HEK293 (cell line): ENCODE measurements around a stretch of chr18.

- PRO-cap: no peak
- RRBS, 2 experiments: no CpG with 5 or more reads among the region's 5 CpGs
Measured at GRCh38 chr18:21697844-21698259, 6.7 kb downstream of the ABHD3 start.

DNA sequence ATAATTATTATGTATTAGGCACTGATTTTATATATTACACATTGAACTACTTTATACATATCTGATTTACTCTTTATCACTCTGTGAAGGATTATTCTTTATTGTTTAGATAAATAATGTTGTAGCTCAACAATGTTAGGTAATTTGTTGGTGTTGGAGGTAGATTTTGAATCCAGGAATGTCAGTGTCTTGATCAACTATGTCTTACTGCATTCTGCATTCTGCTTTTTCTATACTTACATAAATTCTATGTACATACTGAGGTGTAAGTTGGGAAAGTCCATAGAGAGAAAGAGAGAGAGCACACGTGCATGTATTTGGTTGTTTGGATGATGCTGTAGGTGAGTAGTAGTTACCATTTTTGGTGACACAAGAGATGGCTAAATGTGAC lies 111.4 kb downstream of the MIB1 start:
- PRO-cap: no peak
- RRBS, 2 experiments: no CpG with 5 or more reads among the region's 1 CpG

GRCh38 chr18:22032748-22033090 lies 136.7 kb upstream of the GATA6 start:
- PRO-cap: no peak
- RRBS, 2 experiments: no CpG with 5 or more reads among the region's 3 CpGs

GRCh38 chr18:22164389-22164911 lies 4.9 kb upstream of the GATA6 start:
- PRO-cap: no peak
- RRBS, 2 experiments: no CpG with 5 or more reads among the region's 9 CpGs

DNA sequence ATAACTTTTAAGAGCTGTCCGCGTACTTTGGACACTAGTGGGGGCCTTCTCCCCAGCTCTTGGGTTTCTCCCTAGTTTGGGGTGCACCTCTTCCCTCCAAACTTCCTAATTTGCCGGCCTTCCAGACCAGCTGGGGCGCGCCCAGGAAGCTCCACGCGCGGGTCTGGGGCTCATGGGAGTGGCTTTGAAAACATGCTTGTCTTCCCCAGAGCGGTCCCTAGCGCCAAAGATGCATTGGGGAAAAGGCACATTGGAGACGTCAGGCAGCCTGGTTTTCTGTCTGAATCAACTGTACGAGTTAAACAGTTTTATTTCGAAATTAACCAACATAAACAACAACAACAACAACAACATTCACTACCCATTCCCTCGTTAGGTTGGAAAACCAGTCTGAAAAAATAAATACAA lies 2.8 kb upstream of the GATA6 start:
- PRO-cap: unidirectional peak, plus-strand start at position 226 of the sequence
- RRBS, 2 experiments: no CpG with 5 or more reads among the region's 14 CpGs

DNA sequence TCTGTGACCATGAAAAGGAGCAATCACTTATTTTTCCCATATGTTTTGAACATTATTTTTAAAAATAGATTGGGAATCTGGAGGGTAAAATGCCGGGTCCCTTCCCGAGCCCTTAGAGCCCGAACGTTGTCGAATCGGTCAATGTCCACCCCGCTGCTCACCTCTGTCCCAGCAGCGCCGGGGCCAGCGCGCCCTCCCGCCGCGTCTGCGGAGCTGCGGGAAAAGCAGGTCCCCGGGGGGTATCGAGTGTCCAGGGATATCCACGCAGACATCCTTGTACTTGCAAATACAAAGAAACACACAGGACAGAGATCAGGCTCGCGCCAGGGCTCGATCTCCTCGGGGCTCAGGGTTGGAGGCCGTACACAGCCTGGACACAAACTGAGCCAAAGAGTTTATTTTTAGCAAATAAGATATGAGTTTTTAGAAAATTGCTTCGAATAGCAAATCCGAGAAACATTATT lies 2.3 kb upstream of the GATA6 start:
- PRO-cap: no peak
- RRBS, 2 experiments: 34 to 93% methylated on average over 15 of the region's 26 CpGs

GRCh38 chr18:22169952-22170983 lies 879 bp downstream of the GATA6 start:
- PRO-cap: bidirectional peak, plus-strand start at chr18:22170012, minus-strand start at chr18:22169872; bidirectional peak, plus-strand start at chr18:22170490, minus-strand start at chr18:22170267; bidirectional peak, plus-strand start at chr18:22171016, minus-strand start at chr18:22170791
- RRBS, 2 experiments: under 1 to 3% methylated on average over 21 to 24 of the region's 82 CpGs

DNA sequence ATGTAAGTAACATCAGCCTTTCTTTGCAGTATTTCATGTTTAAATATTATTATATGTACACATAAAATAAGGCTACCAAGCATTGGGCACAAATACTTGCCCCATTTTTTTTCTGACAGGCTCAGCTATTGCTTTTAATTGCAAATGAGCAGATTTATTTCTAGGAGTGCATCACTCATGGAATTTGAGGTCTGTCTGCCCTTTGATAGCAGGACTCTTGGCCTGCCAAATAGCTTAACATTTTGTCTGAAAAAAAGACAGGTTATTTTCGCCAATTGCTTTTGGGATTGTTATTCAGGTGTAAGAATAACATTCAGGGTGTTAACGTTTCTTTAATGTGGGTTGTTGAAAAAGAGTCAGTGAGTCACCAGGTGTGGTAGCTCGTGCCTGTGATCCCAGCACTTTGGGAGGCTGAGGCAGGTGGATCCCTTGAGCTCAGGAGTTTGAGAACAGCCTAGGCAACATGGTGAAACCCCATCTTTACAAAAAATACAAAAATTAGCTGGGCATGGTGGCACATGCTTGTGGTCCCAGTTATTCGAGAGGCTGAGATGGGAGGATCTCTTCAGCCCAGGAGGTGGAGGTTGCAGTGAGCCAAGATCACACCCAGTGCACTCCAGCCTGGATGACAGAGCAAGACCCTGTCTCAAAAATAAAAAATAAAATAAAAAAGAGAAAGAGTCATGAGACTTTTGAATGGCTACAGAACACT lies 26.9 kb downstream of the GATA6 start:
- PRO-cap: no peak
- RRBS, 2 experiments: no CpG with 5 or more reads among the region's 4 CpGs

DNA sequence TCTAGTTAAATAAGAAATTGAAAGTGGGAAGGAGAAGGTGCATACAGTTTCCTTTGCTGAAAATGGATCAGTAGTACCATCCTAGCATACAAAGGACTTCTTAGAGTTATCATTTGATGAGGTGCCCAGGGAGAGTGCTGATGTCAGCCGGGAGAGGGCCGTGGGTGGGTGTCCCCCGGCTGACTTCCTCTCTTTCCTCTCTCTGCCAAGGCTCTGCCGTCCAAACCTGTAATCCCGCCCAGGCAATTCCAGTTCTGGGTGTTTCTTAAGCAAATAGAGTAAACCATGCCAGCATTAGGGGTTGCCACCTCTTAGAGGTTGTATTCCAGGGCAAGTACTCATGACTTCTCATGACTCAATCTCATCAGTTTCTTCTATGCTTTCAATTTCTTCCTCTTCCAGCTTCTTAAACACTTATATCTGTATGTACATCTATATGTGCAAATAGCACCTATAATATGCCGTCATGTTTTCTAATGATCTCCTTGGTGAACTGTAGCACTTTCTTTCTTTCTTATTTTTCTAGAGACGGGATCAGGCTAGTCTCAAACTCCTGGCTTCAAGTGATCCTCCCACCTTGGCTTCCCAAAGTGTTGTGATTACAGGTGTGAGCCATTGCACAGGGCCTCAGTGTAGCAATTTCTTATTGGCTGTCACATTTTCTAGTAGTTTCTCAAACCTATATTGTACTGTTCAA lies 117.3 kb downstream of the GATA6 start:
- PRO-cap: no peak
- RRBS, 2 experiments: no CpG with 5 or more reads among the region's 7 CpGs

GRCh38 chr18:22339844-22340321 lies 77.8 kb downstream of the CTAGE1 start:
- PRO-cap: no peak
- RRBS, 2 experiments: no CpG with 5 or more reads among the region's 5 CpGs

GRCh38 chr18:22558802-22559778 lies 141.4 kb upstream of the CTAGE1 start:
- PRO-cap: bidirectional peak, plus-strand start at chr18:22558994, minus-strand start at chr18:22558991; bidirectional peak, plus-strand start at chr18:22559193, minus-strand start at chr18:22559124; bidirectional peak, plus-strand start at chr18:22559545, minus-strand start at chr18:22559557; bidirectional peak, plus-strand start at chr18:22559697, minus-strand start at chr18:22559614
- RRBS, 2 experiments: 0 to 3% methylated on average over 1 to 2 of the region's 53 CpGs

GRCh38 chr18:22607048-22607384 lies 189.3 kb upstream of the CTAGE1 start:
- PRO-cap: no peak
- RRBS, 2 experiments: no CpG with 5 or more reads among the region's 4 CpGs

GRCh38 chr18:22682956-22683866 lies 249.9 kb upstream of the RBBP8 start:
- PRO-cap: no peak
- RRBS, 2 experiments: no CpG with 5 or more reads among the region's 12 CpGs

GRCh38 chr18:22975306-22975735 lies 42.2 kb downstream of the RBBP8 start:
- PRO-cap: no peak

DNA sequence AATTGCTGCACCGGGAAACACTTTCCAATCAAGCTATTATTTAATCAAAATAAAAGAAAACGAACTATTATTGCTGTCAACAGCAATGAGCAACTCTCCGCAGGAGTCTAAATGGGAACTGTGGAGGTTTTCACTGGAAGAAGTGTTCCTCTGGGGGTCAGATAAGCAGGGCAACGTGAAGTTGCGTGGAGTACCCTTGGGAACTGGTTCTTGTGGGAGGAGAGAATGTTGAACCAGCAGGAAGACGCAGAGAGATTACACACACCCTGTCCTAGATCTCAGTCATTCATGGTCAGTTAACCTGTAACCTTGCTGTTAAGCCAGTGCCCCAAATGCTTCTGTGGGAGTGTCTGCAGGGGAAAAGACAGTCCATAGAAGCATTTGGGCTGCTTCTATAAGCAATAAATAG lies 20.4 kb upstream of the CABLES1 start:
- PRO-cap: no peak
- RRBS, 2 experiments: no CpG with 5 or more reads among the region's 6 CpGs

- PRO-cap: bidirectional peak, plus-strand start at chr18:23134996, minus-strand start at chr18:23134952; bidirectional peak, plus-strand start at chr18:23135031, minus-strand start at chr18:23135052
- RRBS, 2 experiments: under 1 to 1% methylated on average over 11 to 12 of the region's 37 CpGs
Measured at GRCh38 chr18:23134756-23135304, 455 bp upstream of the CABLES1 start.

DNA sequence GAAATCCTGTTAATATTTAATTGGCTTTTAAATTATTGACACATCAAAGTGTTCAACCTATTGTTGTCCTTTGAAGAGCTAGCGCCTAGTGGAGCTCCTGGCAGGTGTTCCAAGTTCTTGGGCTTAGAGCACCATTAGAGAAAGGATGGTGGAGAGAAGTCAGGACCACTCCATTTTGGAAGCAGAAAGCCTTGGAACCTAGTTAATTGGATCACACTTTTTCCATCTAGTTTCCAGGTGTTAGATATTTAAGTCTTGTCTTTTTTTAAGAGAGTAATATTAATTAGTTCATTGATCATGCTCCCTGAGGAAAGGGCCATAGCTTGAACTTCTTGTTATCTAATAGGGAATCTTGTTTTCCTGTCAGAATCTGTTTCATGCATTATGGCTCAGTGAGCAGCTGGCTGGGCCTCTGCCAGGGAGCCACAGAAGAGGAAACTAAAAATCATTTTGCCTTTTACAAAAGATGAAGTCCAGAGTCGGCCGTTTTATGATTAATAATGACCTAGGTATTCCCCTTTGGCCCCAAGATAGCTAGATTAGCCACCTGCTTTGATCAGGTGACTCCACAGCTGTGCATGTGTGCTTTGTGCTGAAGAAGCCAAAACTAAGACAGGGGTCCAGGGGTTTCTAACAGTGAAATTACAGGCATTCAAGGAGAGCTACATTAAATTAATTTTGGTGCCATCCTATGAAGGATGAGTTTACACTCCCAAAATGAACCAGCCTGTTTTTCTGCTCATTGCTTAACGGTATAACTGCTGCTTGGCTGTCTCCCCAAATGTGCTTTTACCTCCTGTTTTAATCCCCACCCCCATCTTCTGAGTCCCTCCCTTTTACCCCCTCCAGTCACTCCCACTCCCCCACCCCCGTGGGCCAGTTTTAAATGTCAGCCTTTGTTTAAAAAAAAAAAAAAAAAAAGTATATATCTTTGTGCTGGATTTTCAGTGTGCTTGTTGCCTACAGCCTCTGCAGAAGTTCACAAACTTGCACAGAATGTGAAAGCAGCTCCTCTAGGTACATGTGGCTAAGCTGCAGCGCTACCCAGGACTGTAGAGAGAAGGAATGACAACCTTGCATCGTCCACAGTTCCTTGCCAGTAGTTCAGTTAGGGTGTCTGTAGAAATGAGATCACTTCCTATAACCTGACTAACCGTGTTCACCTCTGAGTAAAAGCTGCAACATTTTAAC lies 93.0 kb downstream of the CABLES1 start:
- PRO-cap: no peak
- RRBS, 2 experiments: no CpG with 5 or more reads among the region's 8 CpGs

DNA sequence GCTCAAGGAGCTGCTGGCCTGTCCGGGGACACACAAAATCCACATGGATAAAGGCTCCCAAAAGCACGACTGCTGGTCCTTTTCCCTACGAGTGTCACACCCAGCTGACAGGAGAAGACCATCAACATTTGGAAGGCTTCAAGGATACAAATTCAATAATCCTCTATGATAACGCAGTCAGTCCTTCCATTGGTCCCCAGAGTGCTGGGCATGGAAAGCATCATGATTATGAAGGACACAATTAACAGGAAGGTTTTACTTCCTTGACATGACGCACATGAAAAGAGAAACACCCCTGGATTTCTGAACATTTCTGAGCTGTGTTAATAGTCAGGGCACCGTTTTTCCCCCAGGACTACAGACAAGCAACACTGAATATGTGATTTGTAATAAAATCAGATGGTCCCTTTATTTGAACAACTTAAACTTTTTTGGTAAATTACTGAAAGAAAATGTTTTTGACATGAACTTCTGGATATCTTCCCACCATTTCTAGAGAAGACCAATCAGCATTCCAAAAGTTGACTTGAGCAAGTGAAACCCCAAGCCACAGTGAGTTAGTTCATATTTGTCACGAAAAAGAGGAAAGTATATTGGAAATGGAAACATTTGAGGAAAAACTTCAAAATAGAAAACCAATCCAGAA lies 67.3 kb downstream of the TMEM241 start:
- PRO-cap: no peak
- RRBS, 2 experiments: no CpG with 5 or more reads among the region's 7 CpGs

GRCh38 chr18:23460891-23461547 lies 7.9 kb downstream of the RIOK3 start:
- PRO-cap: no peak
- RRBS, 2 experiments: no CpG with 5 or more reads among the region's 3 CpGs

DNA sequence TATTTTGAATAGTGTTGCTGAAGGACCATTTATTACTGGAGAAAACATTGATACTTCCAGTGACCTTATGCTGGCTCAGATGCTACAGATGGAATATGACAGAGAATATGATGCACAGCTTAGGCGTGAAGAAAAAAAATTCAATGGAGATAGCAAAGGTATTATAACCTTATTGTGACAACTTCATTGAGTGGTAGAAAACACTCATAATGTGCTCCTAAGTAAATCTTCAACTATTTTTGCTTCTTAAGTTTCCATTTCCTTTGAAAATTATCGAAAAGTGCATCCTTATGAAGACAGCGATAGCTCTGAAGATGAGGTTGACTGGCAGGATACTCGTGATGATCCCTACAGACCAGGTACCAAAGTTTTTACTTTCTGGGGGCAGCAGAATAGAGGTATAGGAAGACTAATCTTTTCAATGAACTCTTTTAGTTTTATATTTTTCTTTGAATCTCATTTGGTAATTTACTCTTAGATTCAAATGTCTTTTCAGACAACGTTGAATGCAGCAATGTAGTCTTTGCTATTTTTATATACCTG lies 10.9 kb downstream of the RIOK3 start:
- PRO-cap: no peak
- RRBS, 2 experiments: no CpG with 5 or more reads among the region's 5 CpGs